ENCODE data around the genes LYPD6B and LYPD6.

GRCh38 chr2:149038266-149039542, at the start of gene LYPD6B:
Gene LYPD6B, plus strand, starts transcription at chr2:149038699.
- RRBS = 5% methylated on average over 29 of the region's 99 CpGs

DNA sequence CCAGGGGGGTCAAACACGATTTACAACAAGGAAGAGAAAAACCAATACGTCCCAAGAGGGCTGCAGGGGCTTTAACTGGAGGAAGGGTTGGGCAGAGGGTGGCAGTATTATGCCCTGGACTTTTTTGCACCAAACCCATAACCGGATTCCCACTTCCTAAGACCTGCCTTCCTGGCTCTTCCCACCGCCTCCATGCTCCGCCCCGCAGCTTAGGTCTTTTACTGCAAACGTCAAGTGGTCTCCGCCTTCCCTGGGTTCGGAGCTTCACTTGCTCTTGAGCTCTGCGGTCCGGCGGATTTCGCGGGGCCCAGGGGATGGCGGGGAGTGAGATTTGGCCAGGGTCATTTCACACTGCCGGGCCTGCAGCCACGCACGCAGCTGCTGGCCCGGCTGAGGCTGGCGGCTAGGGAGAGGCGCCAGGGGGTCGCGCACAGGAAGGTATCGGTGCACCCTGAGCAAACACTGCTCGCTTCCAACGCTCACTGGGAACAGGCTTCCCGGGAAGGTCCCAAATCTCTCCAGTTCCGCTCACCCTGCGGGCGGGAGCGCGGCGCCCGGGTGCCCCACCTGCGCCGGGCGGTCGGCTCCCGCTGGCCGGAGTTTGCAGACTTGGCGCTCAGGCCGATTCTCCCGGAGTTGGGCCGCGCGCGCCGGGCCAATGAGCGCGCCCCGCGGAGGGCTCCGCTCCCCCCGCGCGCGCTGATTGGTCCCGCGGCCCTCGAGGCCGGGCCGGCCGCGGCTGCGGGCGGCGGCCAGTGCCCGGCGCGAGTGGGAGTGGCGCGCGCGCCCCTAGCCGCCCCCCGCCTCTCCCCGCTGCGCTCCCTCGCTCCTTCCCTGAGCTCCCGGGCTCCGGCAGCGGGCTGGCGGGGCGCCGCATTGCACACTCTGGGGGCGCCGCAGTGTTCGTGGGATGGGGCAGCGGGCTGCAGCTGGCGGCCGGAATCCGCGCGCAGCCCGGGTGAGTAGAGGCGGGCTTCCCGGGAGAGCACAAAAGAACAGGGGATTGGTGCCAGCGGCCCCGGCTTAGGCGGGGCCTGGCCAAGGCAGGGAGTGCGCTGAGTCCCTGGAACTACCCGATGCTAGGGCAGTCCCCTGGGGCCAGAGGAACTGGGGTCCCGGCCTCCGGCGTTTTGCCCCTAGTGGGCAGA, at the start of gene LYPD6:
Gene LYPD6, plus strand, starts transcription at position 823 of the 1,148 bp plus-strand sequence.
- RRBS = 2% methylated on average over 62 of the region's 105 CpGs

DNA sequence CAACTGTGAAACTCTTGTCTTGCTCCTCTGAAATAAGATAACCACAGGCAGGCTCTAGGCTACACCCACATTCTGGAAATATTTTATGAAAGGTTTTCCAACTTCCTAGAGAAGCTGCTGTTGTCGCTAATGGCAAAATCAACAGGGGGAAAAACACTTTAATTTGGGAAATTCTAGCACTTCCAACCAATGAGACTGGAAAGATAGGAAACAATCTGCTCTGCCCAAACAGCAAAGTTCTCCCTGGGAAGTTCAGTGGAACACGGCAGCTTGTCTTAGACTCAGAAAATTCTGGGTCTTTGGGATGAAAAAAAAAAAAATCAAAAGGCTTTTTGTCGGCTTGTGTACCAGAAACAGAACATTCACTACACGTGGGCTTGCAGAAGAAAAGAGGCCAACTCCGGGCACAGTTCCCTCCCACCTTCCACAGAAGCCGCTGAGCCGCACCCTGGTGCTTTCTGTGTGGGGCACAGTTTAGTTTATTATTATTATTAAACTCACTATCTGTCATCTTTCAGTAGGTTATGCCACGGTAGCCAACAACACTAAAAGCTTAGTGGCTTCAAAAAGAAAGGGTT, 98.6 kb downstream of the MMADHC start:
- RRBS = no CpG with 5 or more reads among the region's 8 CpGs

GRCh38 chr2:149591473-149592015, 4.0 kb upstream of the MMADHC start:
- RRBS = no CpG with 5 or more reads among the region's 2 CpGs

- RRBS = no CpG with 5 or more reads among the region's 9 CpGs
These were observed 10.5 kb upstream of the MMADHC start for GRCh38 chr2:149597928-149598594.

GRCh38 chr2:150319548-150319924, 167.9 kb downstream of the RND3 start:
- RRBS = no CpG with 5 or more reads among the region's 1 CpG

DNA sequence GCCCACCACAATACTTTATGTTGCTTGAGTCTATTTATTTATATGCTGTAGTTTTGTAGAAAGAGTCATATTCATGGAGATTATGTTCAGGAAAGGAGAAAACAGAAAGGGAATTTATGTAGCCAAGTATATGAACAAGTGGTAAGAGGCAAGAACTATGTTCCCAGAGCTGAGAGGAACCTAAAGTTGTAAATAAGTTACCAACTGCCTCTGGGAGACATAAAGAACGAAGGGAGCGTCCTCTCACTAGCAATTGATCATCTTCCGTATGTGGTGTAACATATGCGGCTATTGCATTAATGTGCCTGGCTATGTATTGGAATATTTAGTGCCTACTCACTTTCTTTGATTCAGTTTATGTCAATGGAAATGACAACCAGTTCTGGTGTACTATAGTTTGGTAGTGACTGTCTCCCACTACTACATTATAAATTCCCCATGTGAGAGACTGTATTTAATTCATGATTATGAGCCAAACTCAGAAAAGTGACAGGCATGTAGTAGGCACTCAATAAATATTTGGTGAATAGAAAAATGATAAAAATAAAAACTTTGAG, 21.3 kb downstream of the RND3 start:
- RRBS = no CpG with 5 or more reads among the region's 4 CpGs

- RRBS = no CpG with 5 or more reads among the region's 17 CpGs
These were observed 17.7 kb downstream of the RND3 start for GRCh38 chr2:150469520-150470379.

GRCh38 chr2:151619336-151619768, 114.9 kb downstream of the NEB start:
- RRBS = no CpG with 5 or more reads among the region's 12 CpGs

- RRBS = no CpG with 5 or more reads among the region's 6 CpGs
These were observed 21.8 kb downstream of the ARL5A start for GRCh38 chr2:151806200-151807043.

DNA sequence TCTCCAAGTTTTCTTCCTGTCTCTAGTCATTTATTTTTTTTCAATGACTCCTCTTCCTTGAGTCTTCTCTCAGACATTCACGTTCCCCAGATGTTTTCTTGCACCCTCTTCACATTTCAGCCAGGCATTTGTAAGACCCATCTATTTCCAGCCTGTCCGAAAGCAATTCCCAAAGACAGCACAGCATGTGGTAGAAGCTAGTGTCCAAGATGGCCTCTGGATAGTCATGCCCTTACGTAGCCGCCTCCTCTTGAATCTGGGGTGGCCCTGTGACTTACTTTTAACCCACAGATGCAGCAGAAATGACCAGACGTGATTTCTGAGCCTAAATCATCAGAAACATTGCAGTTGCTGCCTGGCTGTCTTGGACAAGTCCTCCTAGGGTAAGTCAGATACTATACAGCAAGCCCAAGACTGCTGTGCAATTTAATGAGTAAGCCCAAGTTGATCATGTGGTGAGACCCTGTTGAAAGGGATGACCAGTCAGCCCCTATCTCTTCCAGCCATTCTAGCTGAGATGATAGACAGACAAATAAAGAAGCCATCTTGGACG, 12.4 kb downstream of the ARL5A start:
- RRBS = no CpG with 5 or more reads among the region's 6 CpGs

GRCh38 chr2:151826488-151827306, 1.5 kb downstream of the ARL5A start:
- RRBS = no CpG with 5 or more reads among the region's 7 CpGs

GRCh38 chr2:151973294-151973795, 125.5 kb downstream of the CACNB4 start:
- RRBS = no CpG with 5 or more reads among the region's 5 CpGs

DNA sequence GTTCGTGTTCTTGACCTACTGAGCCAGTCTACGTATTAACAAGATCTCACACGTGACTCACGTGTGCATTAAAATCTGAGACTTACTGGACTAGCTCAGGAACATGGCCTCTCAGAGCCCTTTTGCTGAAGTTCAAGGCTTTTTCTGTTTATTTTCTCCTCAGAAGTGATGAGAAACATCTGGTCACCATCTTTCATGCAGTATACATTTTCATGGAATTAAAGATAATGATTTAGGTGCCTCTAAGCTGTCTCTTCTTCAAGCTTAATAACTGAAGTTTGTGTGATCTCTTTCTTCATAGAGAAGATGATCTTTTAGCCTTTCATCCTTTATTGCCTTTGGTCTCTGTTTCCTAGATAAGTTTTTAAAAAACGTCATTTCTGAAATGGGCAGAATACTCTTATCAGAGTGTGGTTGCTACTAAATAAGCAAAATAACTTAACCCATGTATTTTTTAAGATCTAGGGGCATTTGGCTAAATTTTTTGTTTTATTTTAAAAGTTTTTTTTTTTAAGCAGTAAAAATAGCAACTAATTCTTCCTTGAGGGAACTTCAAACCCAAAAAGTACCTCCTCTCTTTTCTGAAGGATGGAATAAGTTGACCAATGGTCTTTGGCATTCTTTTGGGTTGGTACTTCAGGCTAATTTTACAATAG, 33.1 kb downstream of the FMNL2 start:
- RRBS = no CpG with 5 or more reads among the region's 5 CpGs

- RRBS = no CpG with 5 or more reads among the region's 11 CpGs
These were observed 60.9 kb downstream of the FMNL2 start for GRCh38 chr2:152395650-152396424.

- RRBS = no CpG with 5 or more reads among the region's 6 CpGs
These were observed 63.8 kb downstream of the FMNL2 start for GRCh38 chr2:152398466-152399537.

DNA sequence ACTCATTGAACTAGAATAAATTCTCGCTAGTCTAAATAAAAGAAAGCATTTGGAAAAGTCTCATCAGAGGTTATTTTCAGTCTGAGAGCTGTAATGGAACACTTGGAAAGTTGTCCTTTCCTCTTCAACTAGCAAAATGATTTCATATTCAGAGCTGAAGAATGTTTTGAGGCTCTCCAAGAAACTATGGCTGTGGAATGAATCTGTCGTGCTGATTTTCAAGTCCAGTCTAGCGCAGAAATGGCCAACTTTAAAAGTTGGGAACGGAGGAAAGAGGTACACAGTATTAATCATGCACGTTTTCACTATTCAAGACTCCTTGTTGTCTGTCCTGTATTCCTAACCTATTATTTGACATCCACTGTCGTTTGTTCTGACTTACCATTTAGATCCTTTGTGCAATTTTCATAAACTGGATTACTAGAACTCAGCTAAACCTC, 182.5 kb downstream of the PRPF40A start:
- RRBS = no CpG with 5 or more reads among the region's 6 CpGs

GRCh38 chr2:152631876-152632389, 85.3 kb downstream of the PRPF40A start:
- RRBS = no CpG with 5 or more reads among the region's 8 CpGs

GRCh38 chr2:152635820-152636615, 81.2 kb downstream of the PRPF40A start:
- RRBS = no CpG with 5 or more reads among the region's 6 CpGs